Frontal cortex (tissue), 2 donors: ENCODE data around the genes SURF1, ADAMTSL2 and VAV2.

DNA sequence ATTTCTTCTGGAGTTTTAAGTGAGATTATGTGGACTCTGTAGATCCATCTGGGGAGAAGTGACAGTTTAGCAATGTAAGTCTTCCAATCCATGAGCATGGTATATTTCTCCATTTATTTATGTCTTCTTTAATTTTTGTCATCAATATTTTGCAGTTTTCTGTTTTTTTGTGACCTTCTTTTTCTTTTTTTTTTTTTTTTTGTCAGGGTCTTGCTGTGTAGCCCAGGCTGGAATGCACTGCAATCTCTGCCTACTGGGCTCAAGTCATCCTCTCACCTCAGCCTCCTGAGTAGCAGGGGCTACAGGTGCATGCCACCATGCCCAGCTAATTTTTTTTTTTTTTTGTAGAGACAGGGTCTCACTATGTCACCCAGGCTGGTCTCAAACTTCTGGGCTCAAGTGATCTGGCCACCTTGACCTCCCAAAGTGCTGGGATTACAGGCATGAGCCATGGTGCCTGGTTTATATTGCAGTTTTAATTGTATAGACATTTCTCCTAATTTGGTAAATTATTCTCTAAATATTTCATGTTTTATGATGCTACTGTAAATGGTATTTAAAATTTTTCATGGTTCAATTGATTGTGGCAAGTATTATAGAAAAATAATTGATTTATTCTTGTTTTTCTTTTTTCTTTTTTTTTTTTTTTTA, 58.0 kb upstream of the OBP2B start:
- RAMPAGE, long total RNA = no peak

DNA sequence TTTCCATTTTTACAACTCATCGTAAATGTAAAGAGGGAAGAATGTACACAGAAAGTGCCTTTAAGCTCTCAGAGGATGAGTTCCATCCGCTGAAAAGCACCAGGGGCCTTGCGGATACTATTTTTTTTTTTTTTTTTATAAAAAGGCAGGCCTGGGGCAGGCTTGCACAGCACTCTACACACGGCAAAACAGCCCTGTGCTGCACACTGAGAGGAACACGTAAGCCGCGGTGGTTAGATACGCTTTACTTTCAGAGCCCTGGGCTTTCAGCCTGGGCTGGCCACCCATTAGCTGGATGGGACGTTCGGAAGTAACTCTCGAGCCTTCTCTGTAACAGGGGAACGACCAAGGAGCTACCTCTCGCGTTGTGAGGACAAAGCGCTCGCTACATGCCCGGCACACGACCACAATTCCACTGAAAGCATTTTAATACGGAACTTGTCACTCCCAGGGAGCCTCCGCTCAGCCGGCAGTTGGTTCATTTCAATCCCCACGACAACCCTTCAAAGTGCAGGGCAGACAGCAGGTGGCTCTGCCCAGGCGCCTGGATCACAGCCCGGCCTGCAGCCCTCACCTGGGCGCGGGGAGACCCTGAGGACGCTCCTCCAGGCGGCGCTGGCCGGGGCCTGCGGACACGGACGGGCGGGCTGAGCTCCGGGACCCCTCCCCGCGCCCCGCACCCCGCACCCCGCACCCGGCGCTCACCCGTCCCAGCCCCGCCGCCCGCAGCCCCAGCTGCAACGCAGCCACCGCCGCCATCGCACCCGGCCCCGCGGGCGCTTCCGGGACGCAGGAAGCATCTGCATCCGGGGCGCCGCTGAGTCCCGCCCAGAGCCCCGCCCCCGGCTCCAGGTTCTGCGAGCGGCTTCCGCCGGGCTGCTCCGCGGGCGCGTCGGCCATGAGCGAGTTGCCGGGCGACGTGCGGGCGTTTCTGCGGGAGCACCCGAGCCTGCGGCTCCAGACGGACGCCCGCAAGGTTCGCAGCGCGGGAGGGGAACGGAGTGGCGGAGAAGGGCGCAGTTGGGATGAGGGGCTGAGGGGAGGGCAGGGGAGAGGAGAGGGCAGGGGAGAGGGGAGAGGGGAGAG, at the start of gene SURF1:
Gene SURF1, minus strand, starts transcription at position 793 of the 1,086 bp plus-strand sequence.
- RAMPAGE, long total RNA = no peak

DNA sequence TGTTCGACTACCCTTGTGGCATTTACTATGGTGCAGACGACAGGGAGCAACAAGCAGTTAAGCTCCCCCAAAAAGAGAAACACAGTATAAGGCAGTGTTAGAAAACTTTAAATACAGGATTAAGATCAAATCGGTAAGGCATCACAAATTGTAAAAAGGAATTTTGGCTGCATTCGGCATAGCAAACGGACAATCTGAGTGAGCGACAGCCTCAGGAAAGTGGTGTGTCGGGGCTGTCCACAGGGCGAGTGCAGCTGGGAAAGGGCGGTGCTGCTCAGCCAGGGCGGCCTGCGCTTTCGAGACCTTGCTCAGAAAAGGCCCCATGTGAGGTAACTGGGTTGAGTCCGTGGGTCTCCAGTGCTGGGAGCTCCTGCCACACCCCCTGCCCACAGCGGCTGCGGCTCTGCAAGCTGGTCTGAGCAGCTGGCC, 5.9 kb downstream of the SURF2 start:
- RAMPAGE, long total RNA = no peak

- RAMPAGE, long total RNA = no peak
Measured at GRCh38 chr9:133460359-133461127, 765 bp downstream of the CACFD1 start.

DNA sequence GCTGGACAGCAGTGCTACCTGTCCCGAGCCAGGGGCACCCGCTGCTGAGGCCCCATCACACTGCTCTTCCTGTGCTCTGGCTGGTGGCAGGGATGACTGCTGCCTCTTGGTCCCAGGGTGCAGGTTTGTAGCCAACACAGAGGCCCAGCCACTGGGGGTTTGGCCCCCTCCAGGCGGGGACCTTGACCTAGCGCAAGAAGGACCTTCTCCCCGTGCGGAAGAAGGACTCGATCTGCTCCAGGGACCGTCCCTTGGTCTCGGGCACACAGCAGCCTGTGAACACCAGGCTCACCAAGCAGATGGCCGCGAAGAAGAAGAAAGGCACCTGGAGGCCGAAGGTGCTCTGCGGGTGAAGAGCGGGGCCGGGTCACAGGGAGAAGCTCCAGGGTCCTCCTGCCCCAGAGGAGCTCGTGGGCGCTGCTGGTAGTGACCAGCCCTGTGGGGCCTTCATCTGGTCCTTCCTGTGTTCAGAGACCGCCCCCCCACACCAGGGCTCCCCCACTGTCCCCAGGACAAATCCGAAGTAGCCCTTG, 7.0 kb downstream of the SLC2A6 start:
- RAMPAGE, long total RNA = no peak

DNA sequence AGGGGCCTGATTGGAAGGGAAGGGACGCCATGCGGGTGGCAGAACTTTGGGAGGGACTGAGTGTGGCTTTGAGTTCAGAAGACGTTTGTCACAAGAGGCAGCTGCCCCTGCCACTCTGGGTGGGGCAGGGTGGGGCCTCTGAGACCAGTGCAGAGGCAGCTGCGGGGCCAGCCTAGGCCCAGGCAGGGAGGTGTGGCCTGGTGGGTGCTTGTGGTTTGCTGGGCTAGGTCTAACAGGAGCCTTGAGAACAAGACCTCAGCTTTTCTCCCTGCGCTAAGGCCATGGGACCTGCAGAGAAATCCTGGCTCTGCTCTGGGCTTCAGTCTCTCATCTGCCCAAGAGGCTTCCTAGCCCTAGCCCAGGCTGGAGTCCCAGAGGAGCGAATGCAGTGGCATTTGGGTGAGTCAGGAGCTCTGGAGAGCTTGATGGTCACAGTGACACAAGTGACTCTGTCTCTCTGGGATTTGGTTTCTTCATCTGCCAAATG, 2.3 kb downstream of the MYMK start:
- RAMPAGE, long total RNA = no peak

GRCh38 chr9:133534368-133534950, at the start of gene ADAMTSL2:
Gene ADAMTSL2, plus strand, starts transcription at chr9:133534704.
- RAMPAGE, long total RNA = no peak

DNA sequence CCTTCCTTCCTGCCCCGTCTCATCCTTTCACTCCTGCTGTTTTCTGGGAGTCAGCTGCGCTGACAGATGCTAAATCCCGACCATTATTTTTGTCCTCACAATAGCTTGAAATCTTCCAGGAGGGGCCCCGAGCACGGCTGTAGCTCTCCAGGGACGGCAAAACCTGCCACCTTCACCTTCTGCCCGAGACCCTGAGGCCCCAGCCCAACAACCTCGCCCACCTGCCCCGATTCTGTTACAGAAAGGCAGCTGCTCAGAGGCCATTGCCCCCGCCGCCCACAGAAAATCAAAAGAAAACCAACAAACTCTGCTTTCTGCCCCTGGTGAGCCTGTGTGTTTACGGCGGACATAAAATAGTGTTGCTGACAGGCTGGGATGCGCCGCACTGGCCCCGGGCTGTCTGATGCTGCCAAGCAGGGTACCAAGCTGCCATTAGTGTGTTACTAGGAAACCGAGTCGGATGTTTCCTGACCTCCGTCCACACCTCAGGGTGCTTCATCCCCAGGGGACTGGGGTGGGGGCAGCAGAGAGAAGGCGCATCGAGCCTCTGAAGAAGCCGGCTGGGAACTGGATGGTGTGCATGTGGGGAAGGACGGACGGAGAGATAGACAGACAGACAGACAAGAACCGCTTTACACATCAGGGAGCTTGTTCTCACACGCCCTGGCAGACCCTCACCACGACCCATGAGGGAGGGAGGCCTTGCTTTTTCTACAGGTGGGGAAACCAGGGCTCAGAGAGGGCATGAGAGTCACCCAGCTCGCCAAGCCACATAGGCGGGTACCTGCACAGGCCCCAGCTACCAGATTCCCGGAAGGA, 83.9 kb upstream of the SARDH start:
- RAMPAGE, long total RNA = no peak

GRCh38 chr9:133892015-133892448, 100.1 kb downstream of the VAV2 start:
- RAMPAGE, long total RNA = no peak

DNA sequence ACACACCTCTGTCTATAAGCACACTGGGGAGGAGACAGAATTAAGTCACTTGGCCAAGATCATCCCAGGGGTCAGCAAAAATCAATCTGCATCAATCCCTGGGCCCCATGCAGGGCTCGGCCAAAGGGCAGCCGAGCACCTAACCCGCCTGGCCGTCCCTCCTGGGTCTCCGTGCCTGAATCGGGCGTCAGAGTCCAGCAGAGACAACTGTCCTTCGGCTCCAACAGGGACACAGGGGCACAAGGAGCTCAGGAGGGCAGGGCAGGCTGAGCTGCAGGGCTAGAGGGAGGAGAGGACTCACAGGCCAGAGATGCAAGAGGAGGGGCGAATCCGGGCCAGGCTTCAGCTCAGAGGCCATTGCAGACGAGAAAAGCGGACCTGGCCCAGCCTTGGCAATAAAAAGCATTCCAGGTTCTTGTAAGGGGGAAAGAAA, 99.7 kb downstream of the VAV2 start:
- RAMPAGE, long total RNA = no peak

DNA sequence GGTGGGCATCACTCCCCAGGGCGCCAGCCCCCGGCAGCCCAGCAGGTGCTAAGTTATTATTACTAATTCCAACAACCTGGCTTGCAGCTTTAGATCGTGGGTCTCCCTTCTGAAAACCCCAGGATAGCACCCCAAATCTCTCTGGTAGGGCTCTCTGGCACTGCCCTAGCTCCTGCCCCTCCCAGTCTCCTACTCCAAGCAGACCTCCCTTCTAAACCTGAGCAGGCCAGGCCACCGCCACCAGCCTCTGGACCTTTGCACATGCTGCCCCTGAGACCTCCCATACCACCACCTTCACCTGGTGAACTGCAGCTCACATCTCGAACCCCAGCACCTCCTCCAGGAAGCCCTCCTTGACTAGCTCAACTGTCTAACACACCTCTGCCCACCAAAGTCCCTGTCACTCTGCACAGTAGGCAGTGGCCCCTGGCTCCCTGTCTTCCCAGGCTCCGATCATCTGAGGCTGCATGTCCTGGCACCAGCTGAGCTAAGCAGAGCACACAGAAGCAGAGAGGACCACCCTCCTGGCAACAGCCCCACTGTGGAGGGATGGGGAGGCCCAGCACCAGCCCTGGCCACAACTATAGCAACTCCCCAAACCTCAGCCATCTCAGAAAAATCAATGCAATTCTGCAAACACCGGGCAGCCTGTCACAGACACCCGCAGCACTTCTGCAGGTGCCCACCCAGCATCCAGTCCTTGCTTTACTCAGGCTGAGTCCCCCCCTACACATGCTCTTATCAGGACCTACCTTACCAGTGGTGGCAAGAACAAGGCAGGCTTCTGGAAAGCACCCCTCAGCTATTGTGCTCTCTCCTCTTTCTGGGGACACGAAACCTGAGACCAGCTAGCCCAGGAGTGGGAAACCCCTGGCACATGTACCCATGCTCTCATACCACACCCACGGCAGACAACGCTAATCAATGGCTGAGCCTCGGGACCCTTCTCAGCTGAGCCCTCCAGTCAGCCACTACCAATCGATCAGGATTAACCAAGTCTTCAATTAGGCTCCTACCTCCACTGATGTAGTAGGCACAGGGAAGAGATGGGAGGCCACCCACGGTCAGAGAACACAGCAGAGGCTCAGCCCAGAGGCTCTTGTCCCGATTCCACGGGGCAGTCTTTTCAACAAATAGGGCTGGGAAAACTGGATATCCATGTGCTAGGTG, 65.4 kb downstream of the VAV2 start:
- RAMPAGE, long total RNA = no peak

DNA sequence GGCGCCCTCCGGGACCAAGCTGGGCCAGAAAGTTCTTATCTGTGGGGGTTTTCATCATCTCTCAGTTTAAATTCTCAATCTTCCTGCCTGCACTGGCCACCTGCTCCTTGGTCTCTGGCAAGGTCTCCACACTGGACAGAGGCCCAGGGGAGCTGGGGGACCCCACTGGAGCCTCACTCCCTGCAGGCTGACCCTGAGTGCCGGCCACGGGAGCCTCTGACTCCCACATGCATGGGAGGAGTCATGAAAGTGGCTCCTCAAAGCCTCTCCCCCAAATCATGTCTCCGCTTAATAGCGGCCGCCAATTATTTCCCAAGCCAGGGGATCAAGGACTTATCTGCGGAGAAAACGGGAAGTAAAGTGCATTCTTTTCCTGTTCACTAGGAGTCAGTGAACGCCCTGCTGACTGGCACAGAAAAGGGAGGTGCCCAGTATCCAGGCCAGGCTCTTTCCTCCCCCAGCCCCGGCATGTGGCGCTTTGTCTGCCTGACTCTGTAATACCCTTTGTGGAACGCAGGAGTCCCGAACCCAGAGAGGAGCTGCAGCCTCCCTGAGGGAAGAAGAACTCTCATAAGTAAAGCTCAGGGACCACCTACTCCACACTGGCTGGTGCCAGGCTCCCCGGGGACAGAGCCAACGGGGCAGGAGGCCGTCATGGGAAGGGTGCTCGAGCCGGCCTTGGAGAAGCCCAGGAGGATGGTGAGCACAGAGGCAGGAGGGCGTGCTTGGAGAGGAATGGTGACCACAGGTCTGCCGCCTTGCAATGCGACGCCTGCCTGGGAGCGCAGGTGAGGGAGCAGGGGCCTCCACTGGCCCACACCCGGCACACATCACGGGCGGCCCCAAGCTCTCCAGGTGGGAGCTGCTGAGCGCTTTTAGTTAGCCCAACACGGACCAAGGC, 31.6 kb downstream of the VAV2 start:
- RAMPAGE, long total RNA = no peak

DNA sequence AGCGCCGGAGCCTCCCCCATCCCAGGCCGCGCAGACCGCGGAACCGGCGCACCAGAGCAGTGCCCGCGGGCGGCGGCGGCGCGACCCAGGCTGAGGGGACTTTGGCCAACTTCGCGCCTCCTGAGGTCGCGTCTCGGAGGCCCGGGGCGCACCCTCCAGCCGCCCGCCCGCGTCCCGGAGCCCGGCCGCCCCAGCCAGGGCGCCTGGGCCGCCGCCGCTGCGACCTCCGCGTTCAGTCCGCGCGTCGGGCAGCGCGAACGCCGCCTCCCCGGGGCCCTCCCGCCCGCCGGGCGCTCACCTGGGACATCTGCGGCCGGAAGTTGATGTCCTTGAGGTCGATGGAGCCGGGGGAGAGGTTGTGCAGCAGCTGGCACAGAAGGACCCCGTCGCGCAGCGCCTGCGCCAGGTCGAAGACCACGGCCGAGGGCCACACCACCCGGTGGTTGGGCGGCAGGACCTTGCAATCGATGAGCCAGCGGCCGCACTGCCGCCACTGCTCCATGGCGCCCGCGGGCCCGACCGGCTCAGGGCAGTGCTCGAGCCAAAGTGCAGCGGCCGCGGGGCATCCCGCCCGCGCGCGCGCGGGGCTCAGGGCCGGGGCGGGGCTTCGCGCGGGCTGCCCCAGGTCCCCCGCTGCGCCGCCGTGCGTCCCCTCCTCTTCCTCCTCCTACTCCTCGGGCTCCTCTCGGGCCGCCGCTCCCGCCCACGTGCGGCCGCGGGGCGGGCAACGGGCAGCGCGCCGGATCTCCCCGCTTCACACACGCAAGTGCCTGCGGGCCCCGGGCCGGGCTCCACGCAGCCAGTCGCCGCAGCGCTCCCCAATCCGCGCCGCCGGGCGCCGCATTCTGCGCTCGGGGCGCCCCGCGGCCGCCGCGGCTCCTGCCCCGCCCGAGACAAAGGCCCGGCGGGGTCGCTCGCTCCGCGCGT, at the start of gene VAV2:
Gene VAV2, minus strand, starts transcription at position 548 of the 927 bp plus-strand sequence.
- RAMPAGE, long total RNA = no peak

- RAMPAGE, long total RNA = no peak
Measured at GRCh38 chr9:134051372-134051743, 16.5 kb downstream of the BRD3 start.

- RAMPAGE, long total RNA = no peak
Measured at GRCh38 chr9:134066906-134067119, 1.0 kb downstream of the BRD3 start.

GRCh38 chr9:134162969-134163232, 27.0 kb downstream of the WDR5 start:
- RAMPAGE, long total RNA = no peak

GRCh38 chr9:134169108-134169487, 33.2 kb downstream of the WDR5 start:
- RAMPAGE, long total RNA = no peak

DNA sequence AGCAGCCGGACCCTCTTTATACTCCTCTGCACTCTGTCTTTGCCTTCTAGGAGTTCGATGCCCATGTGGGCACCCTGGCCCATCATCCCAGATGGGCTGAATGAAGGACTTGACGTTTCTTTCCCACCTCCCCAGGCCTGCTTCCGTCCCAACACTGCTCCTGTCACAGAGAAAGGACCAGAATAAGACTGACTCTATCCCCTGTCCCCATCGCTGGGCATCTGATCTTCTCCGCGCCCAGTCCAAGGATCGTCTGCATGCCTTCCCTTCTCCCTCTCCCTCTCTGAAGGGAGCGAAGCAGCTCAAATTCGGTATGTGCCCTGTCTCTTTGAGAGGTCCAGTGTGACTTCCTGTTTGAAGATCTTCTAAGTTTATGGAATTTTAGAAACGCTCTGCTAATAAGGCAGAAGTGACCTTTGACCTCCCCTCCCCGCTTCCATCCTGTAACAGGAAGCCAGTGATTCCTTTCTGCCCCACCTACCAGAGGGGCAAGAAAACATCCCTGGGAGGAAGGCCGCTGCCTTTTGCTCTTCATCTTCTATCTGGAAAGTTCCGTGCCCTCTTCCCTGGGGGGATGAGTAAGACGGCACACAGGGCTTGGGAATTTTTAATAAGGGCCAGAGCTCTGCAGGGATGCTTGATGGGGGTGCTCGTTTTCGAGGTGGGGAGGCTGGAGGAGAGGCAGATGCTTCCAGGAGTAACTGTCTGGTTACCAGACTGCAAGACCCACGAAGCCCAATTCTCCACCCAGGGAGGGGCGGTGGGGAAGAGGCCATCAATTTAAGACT, 69.2 kb downstream of the WDR5 start:
- RAMPAGE, long total RNA = no peak

- RAMPAGE, long total RNA = no peak
Measured at GRCh38 chr9:134217378-134218160, 81.7 kb downstream of the WDR5 start.

- RAMPAGE, long total RNA = no peak
Measured at GRCh38 chr9:134286583-134287057, 39.6 kb upstream of the RXRA start.